GM23338 (cell line): ENCODE measurements around the gene C16orf78.

- PRO-cap, result bidirectional peak, plus-strand start at chr16:48384073, minus-strand start at chr16:48383870; bidirectional peak, plus-strand start at chr16:48384497, minus-strand start at chr16:48384251
- RAMPAGE, long total RNA, result no peak
These were observed 1.2 kb downstream of the SIAH1 start for GRCh38 chr16:48384009-48384429.

GRCh38 chr16:48499856-48500519, 110.0 kb downstream of the N4BP1 start:
- PRO-cap, result no peak
- RAMPAGE, long total RNA, result no peak

- PRO-cap, result no peak
- RAMPAGE, long total RNA, result no peak
These were observed 41.1 kb downstream of the N4BP1 start for GRCh38 chr16:48568802-48569434.

- PRO-cap, result no peak
- RAMPAGE, long total RNA, result no peak
These were observed 1.7 kb downstream of the N4BP1 start for GRCh38 chr16:48608085-48608907.

- PRO-cap, result bidirectional peak, plus-strand start at chr16:48612048, minus-strand start at chr16:48611781
- RAMPAGE, long total RNA, result no peak
These were observed 1.8 kb upstream of the N4BP1 start for GRCh38 chr16:48611639-48612368.

GRCh38 chr16:48630097-48630771, 20.3 kb upstream of the N4BP1 start:
- PRO-cap, result unidirectional peak, plus-strand start at chr16:48630224; unidirectional peak, minus-strand start at chr16:48630534
- RAMPAGE, long total RNA, result no peak

- PRO-cap, result no peak
- RAMPAGE, long total RNA, result no peak
These were observed 271.4 kb downstream of the CBLN1 start for GRCh38 chr16:49010074-49010718.

- PRO-cap, result no peak
- RAMPAGE, long total RNA, result no peak
These were observed at the start of gene C16orf78 for GRCh38 chr16:49373734-49373983. Gene C16orf78, plus strand, starts transcription at chr16:49373804.

- PRO-cap, result unidirectional peak, plus-strand start at chr16:49465038
- RAMPAGE, long total RNA, result no peak
These were observed 91.2 kb downstream of the C16orf78 start for GRCh38 chr16:49464922-49465121.

DNA sequence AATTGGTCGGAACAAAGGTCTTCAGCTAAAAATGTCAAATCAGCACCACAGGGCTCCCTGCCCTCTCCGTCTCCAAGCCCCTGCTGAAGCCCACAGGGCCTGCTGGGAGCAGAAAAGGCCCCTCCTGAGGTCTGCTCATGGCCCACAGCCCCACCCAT, 155.7 kb downstream of the ZNF423 start:
- PRO-cap, result no peak
- RAMPAGE, long total RNA, result no peak

- PRO-cap, result unidirectional peak, minus-strand start at chr16:49755414
- RAMPAGE, long total RNA, result no peak
These were observed 100.5 kb downstream of the ZNF423 start for GRCh38 chr16:49755271-49755904.

GRCh38 chr16:49832837-49833753, 22.8 kb downstream of the ZNF423 start:
- PRO-cap, result no peak
- RAMPAGE, long total RNA, result no peak

DNA sequence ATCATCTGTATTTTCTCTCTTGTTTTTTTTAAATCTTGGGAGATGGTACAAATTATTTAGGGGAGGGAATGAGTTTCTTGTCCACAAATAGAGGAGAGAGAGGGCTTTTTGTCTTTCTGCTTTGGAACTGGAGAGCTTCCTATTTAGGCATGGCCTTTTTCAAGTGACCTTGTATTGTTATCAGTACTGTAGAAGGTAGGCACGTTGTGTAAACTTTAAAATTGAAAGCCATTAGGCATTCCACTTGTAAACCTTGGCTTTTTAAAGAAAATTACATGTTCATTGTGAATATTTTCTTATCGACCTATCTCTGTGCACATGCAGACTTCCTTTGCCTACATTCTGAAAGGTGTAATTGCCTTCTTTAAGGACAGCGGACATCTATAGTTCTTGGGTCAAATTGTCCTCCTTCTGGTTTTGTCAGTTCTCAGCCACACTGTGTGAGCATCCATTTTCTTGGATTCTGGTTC, 50.2 kb downstream of the TENT4B start:
- PRO-cap, result no peak
- RAMPAGE, long total RNA, result no peak

DNA sequence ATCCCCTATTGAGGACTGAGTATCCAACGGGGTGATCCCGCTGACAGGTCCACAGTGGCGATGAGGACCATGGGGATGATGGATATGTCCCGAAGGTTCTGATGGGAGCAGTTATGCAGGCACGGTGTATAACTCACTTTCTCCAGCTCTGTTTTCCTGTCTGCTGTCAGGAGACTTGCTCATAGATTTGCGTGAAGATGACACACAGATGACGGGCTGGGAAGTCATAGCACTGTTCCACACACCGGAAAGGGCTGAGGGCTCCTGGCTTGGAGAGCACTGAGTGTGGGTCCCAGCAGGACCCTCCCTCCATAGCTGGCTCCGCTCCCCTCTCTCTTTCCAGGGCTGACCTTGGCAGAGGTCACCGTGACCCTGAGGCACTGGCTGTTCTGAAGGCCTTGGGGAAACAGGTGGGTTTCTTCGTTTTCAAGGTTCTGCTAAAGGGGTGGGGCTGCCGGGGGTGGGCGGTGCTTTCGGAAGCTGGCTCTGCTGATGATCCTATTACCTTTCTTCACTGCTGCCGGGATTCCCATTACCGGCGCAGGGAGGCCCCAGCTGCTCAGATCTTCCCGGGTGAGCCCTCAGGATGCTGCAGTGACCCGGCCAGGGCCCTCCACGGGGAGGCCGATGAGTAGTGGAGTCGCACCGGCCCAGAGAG, 22.0 kb upstream of the ADCY7 start:
- PRO-cap, result bidirectional peak, plus-strand start at position 573 of the sequence, minus-strand start at position 391 of the sequence
- RAMPAGE, long total RNA, result no peak

GRCh38 chr16:50263119-50263900, 3.0 kb upstream of the ADCY7 start:
- PRO-cap, result no peak
- RAMPAGE, long total RNA, result no peak

- PRO-cap, result no peak
- RAMPAGE, long total RNA, result no peak
These were observed 9.2 kb downstream of the ADCY7 start for GRCh38 chr16:50275511-50275931.

DNA sequence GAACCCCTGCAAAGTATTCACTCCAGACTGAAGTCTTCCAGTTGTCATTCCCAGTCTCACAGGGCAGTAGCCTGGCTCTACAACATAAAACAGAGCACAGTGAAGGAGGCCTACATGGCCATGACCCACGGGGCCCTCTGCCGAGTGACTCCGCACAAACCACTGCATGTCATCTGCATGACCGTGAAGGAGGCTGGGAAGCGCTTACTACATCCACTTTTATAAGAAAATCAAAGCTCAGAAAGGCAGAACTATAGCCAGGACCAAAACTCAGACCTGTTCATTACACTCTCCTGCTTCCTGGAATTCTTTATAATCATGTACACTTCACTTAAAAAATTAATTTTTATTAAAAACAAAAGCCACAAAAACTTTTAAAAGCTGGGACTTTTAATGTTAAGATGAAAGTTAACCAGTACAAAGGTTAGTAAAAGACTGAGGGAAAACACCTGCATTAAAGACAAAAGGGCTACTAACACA, 42.4 kb downstream of the BRD7 start:
- PRO-cap, result no peak
- RAMPAGE, long total RNA, result no peak

- PRO-cap, result no peak
- RAMPAGE, long total RNA, result no peak
These were observed 54.4 kb downstream of the NKD1 start for GRCh38 chr16:50602542-50603013.

DNA sequence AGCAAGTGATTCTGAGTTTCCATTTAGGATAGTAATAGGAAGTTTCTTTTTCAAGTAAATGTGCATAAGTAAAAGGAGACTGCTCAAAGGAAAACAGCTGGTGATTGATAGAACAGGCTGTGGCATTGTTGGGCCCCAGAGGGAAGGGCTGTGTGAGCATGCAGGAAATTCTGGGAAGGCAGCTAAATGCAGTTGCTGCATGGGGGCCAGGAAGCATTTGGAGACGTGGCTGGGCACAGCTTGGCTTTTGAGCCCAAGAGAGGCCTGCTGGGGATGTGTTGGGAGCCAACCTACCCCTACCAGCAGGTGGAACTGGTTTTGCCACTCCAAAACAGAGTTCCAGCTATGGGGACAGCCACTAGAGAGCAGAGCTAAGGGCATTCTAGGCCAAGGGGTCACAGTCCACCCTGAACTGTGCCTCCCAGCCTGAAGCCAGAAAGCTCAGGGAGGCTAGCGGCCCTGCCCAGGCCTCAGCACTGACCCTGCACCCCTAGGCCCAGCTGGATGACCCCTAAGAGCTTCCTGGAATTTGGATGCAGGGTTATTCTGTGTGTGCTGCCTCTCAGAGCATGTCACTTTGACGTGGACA, 12.5 kb downstream of the SNX20 start:
- PRO-cap, result no peak
- RAMPAGE, long total RNA, result no peak

DNA sequence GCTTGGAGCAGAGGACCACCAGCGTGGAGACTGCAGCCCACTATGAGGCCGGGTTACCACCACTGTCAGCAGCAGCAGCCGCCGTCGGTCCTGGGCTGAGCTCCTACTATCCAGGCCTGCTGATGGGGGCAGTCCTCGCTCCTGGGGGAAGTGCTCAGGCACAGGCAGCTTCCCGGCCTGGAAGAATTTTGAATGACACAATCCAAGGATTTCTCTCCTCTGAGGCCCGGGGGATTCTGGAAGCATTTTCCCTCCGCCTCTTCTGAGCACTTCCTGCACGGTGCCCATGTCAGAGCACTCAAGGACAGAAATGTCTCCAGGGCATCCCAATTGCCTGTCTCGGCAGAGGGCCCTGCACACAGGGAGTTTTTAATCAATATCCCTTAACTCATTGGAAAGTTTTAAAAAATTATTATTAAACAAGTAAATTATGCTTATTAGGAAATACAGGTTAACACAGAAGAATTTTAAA, 5.2 kb upstream of the NOD2 start:
- PRO-cap, result no peak
- RAMPAGE, long total RNA, result no peak